ENCODE measurements around the gene HDAC7.

DNA sequence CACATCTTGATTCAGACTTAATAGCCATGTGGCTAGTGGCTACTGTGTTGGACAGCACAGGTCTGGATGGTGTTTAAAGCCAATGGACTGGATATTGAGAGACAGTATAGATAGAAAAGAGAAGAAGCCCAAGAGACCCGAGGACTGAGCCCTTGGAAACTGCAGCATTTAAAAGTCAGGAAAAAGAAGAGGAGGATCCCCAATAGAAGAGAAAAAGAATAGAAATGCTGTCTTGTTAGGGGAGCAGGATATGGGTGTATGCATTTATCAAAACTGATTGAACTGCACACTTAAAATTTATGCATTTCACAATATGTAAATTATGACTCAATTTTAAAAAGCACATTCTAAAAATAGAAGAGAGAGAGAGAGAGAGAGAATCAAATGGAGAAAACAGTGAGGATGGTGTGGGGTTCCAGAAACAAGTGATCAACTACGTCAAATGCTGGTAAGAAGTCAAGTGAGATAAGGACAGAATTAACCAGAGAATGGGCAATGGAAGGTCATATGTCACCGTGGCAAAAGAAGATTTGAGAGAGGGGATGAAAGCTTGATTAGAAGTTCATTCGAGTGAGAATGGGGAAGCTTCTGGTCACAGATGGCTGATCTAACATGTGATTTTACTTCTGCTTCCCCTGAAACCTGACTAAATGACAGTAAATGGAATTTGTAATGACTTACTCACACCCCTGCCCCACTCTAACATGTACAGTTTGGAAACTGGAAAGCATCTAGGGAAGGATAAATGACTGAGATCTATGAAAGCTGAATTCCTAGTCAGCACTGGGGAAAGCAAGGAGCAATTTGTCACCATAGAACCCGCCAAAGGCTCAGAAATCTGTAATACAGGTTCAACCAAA lies 276.4 kb upstream of the AMIGO2 start:
- PRO-cap = no peak

GRCh38 chr12:47755480-47756677 lies 2.8 kb downstream of the RAPGEF3 start:
- PRO-cap = no peak

GRCh38 chr12:47768344-47768961 lies 4.6 kb upstream of the SLC48A1 start:
- PRO-cap = no peak

DNA sequence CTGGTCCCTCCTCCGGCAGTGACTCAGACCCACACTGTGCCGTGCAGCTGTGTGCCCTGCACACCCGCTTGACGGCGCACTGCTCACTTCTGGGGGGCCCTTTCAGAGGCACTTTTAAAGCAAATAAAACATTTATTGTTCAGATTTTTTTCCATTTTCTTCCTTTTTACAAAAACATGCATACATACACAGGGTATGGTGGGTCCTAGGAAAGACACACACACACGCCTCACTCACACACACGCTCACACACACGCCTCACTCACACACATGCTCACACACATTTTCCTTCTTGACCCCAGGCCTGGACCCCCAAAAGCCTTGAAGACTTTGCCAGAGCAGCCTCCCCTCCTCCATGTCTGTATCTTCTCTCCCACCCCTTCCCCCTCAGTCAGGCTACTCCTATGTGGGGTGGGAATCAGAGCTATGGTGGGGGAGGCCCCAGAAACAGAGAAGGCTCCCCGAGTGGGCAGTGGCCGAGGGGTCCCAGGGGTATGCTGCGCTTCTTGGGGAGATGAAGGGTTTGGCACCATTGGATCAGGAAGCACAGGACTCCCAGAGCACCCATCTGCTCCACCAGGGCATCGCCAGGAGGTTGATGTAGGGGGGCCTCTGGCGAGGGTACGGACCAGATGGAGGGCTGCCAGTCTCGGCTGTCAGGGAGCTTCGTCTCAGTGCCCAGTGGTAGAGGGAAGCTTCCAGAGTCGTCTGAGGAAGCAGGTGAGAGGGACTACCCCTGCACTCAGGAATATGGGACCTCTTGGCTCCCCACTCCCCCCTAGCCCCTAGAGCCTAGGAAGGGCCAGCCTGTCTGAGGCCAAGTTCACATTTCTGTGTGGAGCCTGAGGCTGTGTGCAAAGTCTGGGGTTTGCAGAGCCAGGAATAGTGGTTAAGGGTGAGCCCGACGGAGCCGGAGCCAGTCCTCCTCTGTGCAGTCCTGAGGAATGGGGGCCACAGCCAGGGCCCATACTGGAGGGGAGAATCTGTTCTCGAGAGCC lies 9.9 kb downstream of the SLC48A1 start:
- PRO-cap = no peak

GRCh38 chr12:47788428-47788735 lies 15.3 kb downstream of the SLC48A1 start:
- PRO-cap = no peak

DNA sequence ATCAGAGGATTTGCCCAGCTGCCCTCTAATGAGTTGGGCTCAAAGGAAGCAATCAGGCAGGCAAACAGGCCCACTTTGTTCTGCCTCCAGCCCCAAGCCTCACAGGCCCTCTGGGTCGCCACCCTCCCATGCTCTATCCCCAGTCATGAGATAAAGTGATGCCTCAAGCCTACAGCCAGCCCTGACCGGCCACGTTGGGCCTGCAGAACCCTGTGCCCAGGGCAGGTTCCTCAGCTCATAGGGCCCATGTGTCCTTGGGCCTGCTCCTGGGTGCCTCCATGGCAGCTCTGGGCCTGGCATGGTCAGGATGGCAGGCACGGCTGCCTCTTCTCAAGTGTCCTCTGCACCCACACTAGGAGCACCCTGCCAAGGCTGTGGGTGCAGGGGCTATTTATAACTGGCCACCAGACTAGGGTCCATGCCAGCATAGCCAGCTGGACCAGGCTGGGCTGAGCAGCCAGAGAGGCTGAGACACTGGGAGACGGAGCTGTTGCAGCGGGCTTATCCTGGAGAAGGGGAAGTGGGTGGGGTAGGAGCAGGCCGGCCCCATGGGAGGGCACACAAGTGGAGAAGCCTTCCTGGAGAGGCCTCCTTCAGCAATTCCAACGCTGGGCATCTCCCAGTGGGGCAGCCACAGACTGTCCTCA lies 20.2 kb downstream of the HDAC7 start:
- PRO-cap = no peak

DNA sequence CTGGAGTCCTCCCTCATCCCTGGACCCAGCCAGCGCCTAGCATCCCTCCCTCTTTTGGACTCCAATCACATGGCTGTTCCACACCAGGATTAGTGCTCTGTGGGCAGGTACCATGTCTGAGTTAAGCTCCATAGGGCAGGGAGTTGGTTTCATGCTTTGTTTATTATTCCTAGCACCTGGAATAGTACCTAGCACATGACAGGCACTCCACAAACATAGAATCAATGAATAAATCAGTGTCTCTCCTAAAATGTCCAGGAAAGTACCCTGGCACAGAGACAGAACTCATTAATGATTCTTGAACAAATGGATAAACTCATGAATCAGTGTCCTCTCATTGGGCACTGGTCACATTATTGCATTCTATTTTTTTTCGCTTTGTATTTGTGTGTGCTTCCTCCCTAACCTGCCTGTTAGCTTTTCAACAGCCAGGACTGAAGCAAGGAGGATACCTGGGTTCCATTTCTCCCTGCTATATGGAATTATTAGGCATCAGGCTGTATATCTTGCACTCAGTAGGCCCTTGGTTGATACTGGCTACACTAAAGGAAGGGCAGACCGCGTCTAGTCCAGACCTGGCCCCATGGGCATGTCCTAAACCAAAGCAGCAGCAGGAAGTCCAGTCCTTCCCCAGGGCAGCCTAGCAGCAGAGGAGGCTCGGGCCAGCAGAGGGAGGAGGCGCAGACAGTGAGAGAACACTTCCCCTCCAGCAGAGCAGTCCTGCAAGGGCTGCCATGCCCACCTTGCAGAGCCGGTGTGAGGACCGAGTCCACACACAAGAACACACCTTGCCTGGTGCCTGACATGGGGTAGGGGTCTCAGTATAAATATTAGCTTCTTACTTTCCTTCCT lies 18.4 kb downstream of the HDAC7 start:
- PRO-cap = no peak

GRCh38 chr12:47819631-47820398 lies at the start of gene HDAC7:
TSS of gene HDAC7 (minus strand) at chr12:47819903.
- PRO-cap = bidirectional peak, plus-strand start at chr12:47820089, minus-strand start at chr12:47819961

DNA sequence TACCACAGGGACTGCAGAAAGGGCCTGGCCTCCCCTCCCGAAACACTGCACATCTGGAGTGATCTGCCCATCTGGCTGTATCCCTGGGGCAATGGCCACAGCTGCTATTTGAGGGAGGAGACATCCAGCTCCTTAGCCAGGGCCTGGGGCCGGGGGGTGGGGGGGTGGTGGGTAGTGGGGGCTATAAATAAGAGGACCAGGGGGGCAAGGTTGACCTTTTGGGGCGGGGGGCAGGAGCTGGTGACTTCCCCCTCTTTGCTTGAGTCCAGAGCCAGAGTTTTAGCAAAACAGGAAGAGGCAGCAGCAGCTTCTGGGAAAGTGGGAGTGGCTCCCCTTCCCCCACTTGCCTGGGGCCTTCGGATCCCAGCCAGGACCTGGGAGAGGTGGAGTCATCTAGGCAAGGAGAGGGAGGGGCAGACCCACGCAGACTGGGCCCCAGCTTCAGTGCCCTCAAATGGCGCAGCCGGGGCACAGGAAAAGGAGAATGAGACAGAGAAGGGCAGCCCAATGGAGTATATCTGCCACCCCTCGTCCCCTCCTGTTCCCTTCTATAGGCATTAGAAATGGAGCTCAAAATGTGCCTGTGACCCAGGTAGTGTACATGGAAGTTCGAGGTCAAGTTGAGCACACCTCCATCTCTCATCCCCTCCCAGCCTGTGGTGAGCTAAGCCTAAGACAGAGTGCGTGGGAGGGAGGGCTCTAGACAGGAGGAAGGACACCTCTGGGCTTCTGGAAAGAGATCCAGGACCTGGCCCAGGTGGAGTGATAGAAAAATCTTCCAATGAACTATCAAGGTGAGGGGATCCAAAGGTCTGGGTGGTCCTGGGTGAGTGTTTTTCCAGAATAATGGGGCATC lies 9.3 kb upstream of the HDAC7 start:
- PRO-cap = bidirectional peak, plus-strand start at position 481 of the sequence, minus-strand start at position 281 of the sequence; unidirectional peak, plus-strand start at position 678 of the sequence

DNA sequence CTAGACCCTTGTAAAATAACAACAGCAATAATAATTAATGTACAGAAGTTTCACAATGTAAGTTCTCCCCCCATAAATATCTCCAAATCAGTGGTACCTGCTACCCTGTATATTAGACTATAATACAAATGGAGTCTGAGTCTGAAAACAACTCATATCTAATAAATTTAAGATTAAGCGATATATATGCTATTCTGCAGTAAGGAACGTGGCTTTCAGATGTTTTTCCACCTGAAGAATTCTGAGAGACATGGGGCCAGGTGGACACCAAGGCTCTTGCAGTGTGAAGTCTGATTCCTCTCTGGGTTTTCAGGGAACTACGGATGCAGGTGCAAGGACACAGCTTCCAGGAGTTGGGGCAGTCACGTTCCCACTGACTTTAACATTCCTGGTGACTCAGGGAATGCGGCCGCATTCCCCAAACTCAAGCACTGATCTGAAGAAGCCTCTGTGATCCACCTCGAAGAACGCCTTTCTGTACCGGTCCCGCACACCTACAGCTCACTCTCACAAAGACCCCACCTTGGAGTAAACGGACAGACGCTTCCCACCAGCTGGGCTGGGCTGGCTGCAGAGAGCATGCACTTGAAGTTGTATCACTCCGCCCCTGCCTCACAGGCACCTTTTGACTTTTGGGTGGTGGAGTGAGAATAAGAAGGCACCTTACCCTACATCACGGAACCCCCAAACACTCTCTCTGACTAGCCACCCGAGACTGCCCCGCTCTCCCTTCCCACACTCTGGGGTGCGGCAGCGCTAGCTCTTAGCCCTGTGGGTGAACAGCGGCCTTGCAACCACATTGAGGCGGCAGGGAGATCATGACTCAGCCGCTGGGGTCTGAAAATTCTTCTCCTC lies 23.5 kb upstream of the HDAC7 start:
- PRO-cap = no peak

DNA sequence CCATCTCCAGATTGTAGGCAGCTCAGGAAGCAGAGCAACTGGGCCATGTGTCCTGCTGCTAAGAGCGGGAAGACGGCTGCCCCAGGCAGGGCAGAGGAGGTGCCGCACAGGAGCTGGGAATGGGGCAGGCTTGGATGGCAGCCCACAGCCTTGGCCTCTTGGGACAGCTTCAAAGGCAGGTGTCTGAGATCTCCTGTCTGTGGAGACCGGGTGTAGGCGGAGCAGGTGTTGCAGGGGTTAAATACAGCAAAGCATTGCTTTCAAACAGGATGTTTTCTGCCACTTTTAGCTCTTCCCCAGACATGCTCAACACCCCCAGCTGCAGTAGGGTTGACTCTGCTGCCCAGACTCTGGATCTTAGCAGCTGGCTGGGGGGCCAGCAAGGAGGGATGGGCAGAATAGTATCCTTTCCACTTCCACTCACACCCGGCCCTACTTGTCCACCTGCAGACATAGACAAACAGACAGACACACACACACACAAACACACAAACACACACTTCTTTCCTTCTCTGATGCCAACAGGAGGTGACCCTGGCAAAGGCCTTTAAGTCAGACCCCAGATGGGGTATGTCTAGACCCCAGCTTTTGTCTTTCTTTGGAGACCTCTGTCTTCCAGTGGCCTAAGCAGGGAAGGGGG lies 21.5 kb downstream of the VDR start:
- PRO-cap = no peak

GRCh38 chr12:48021674-48022409 lies 17.6 kb upstream of the COL2A1 start:
- PRO-cap = no peak

GRCh38 chr12:48122300-48123149 lies 3.4 kb downstream of the PFKM start:
- PRO-cap = no peak

DNA sequence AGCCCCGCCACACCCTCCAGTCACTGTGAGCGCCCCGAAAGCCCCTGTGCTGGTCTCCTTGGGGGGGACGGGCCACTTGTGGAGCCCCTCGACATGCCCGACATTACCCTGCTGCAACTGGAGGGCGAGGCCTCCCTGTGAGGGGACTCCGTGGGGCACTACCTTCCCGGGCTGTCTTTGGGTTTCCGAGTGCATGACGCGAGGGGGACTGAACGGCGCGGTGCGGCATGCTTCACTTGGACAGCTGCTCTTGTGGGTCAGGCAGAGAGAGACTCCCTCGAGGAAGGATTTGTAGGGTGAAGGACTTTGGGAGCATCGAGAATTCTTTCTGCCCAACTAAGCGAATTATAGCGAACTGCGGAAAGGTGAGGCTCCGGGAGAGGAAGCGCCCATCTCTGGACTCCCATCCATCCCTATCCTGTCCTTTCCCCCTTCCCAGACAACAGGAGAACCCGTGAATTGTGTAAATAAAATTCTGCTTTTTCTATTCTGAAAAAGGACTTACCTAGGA lies 1.2 kb downstream of the CCDC184 start:
- PRO-cap = no peak

DNA sequence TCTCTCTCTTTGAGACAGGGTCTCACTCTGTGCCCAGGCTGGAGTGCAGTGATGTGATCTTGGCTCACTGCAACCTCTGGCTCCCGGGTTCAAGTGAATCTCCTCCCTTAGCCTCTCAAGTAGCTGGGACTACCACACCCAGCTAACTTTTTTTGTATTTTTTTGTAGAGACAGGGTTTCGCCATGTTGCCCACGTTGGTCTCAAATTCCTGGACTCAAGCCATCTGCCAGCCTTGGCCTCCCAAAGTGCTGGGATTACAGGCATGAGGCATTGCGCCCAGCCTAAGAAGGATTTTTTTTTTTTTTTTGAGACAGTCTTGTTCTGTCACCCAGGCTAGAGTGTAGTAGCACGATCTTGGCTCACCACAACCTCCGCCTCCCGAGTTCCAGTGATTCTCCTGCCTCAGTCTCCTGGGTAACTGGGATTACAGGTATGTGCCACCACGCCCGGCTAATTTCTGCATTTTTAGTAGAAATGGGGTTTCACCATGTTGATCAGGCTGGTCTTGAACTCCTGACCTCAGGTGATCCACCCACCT lies 7.2 kb downstream of the C12orf54 start:
- PRO-cap = no peak

DNA sequence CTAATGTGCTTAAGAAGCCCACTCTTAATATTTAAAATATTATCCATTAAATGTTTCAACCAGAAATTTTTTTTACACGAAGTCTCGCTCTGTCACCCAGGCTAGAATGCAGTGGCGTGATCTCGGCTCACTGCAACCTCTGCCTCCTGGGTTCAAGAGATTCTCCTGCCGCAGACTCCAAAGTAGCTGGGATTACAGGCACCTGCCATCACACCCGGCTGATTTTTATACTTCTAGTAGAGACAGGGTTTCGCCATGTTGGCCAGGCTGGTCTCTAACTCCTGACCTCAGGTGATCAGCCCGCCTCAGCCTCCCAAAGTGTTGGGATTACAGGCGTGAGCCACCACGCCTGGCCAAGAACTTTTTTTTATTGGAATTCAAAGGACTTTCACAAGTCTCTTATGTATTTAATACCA lies 20.0 kb downstream of the KANSL2 start:
- PRO-cap = no peak

DNA sequence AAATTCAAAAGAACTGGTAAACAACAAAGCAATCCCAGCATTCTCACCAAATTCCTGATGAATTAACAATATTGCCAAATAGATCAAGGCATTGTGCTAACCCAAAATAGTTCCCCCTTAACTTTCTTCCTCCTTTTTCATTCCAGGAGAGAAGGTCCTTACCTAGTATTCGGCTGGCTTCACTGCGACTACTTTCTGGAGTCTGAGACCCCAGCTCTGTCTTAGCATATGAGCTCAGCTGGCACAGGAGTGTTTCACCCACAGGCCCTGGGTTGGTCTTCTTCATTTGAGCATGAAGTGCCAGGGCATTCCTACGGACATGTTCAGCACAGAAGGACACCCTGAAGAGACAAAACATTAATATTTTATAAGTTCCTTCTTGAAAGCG lies 2.6 kb downstream of the KANSL2 start:
- PRO-cap = no peak

GRCh38 chr12:48770718-48771341 lies 18.1 kb downstream of the ADCY6 start:
- PRO-cap = no peak

DNA sequence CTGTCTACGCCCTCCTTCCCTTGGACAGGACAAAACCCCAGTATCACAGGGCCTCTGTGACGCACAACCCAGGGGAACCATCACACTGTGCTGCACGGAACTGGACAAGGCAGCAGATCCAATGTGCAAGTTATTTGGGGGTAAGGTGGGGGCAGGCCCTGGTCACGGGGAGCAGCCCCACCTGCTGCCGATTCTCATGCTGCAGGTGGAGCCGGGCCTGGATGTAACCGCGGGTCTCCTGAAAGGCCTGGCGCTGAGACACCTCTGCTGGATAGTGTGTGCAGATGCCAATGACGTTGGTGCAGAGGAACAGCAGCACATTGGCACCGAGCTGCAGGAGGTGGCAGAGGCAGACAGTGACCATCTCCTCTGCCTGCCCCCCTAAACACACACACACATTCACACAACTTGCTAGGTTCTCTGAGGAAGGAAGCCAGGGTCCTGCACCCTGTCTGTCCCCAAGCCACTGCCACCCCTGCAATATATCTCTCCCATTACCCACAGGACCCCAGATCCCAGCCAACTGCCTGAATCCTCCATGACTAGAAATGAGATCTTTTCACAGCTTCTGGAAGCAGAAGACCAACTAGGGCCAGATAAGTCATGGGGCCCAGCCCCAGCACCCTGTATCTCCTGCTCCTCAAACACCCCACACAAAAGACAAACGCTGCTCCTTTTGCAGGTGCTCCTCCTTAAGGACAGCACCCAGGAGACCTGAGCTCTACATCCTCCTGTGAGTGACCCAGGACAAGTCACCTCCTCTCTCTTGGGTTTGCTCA lies 10.8 kb downstream of the ADCY6 start:
- PRO-cap = no peak

GRCh38 chr12:48813971-48814612 lies 4.2 kb upstream of the CACNB3 start:
- PRO-cap = unidirectional peak, plus-strand start at chr12:48814432